Body of pancreas (tissue), 2 donors: ENCODE data around the genes TSPY3, CDY2B, EIF1AY and CDY1.

GRCh38 chrY:8126000-8126625 is 1211.2 kb upstream of the TSPY4 start:
- PRO-cap, result no peak
- RAMPAGE, long total RNA, 2 experiments, result no peak in any of the 2 experiments

DNA sequence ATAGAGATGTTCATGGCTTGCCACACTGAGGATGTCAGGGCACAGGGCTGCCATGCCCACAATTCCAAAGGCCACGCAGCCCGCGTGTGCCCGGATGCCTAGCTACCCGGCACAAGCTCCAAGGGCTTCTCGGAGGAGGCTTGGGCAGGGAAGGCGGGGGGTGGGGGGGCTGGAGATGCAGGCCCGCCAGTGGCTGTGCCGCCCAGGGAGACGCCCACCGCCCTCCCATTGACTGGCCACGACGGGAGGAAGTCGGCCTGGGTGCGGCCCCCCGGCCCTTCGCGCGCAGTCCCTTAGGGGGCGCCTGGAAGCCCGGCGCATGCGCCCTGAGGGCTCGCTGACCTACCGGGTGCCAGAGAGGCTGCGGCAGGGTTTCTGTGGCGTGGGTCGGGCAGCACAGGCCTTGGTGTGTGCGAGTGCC is at the start of gene TSPY3:
TSPY3 (plus strand) TSS at position 274 of the 421 bp plus-strand sequence.
- PRO-cap, result no peak
- RAMPAGE, long total RNA, 2 experiments, result no peak in any of the 2 experiments

GRCh38 chrY:11116912-11117353 is 1584.1 kb upstream of the USP9Y start:
- PRO-cap, result no peak
- RAMPAGE, long total RNA, 2 experiments, result no peak in any of the 2 experiments

GRCh38 chrY:15455784-15456527 is 931.6 kb downstream of the NLGN4Y start:
- PRO-cap, result no peak
- RAMPAGE, long total RNA, 2 experiments, result no peak in any of the 2 experiments

- PRO-cap, result no peak
- RAMPAGE, long total RNA, 2 experiments, result no peak in any of the 2 experiments
Measured at GRCh38 chrY:17880088-17880639, at the start of gene CDY2B. Gene CDY2B, minus strand, starts transcription at chrY:17880220.

DNA sequence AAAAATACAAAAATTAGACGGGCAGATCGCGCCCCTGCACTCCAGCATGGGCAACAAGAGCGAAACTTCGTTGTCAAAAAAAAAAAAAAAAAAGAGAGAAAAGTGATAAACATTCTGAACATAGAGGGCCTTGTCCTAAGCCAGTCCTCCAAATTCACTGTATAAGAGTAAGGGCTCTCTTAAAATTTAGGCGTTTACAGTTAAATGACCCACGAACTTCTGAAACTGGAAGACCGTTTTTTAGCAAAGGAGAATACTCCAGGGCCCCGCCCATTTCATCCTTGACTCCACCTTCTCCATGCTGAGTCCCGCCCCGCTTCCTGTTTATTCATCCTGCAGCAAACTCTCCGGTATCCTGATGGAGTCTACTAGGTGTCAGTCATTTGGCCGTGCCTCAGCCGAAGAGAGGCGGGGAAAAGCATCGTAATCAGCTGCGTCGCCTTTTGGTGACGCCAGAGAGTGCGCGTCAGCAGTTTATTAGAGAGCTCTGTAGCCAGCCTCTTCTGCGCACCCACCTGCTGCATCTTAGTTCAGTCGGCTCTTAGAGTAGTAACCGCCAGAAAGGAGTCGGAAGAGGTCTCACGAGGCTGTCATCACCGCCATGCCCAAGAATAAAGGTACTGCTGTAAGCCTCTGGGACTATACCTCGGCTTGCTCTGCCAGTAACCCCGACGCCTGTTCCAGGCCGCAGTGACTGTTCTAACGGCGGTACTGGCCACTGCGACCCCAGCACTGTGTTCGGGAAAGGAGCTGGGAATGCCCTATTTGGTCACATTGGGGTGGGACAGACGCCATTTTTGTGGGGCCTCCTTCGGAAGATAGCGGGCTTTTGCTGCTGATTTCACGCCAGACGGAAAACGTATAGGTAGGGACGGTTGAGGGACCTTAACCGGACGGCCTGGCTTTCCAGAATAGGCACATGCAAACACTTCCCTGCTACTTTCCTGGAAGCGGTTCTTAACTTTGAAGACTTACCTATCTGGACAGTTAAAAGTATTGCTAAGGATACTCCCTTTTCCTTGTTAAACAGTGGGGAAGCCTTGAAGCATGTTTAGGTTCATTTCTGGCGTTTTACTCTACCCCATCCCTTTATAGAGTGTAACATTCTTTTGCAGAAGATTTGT is at the start of gene EIF1AY:
EIF1AY (plus strand) TSS at position 506 of the 1,124 bp plus-strand sequence.
- PRO-cap, result no peak
- RAMPAGE, long total RNA, 2 experiments, result no peak in any of the 2 experiments

DNA sequence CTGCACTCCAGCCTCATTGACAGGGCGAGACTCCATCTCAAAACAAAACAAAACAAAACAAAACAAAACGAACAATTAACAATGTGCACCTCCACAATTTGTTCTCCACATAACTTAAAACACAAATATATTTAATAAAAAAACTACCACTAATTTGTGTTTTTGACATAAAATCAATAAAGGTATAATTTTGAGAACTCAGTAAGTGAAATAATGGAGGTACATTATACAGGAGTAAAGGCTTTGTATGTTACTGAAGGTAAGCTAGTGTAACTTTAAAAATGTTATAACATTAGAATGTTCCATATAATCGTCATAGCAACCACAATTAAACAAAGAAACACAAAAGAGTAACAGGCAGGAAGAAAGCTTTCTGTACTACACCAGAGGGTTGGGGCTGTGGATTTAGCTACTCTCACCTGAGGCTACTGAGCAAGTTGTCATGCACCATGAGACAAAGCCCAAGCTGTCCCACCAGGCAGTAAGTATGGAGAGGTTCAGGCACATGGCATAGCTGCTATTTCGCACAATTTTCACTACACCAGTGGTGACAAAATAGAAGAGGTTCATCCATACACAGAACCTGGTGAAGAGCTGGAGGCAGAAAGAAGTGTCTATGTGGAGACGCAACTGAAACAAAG is at the start of gene CDY1:
CDY1 (plus strand) TSS at position 353 of the 641 bp plus-strand sequence.
- PRO-cap, result no peak
- RAMPAGE, long total RNA, 2 experiments, result no peak in any of the 2 experiments